Measurements from ENCODE around the genes NFKBIA, RALGAPA1 and PNN.

- PRO-cap, 2 experiments: peak in 1 of 2 experiments; most common plus-strand start chr14:35344137 (in 1); most common minus-strand start chr14:35343918 (in 1)
- RAMPAGE, long total RNA, 5 experiments: no peak in any of the 5 experiments
These were observed 51.6 kb downstream of the PSMA6 start for GRCh38 chr14:35343769-35344243.

DNA sequence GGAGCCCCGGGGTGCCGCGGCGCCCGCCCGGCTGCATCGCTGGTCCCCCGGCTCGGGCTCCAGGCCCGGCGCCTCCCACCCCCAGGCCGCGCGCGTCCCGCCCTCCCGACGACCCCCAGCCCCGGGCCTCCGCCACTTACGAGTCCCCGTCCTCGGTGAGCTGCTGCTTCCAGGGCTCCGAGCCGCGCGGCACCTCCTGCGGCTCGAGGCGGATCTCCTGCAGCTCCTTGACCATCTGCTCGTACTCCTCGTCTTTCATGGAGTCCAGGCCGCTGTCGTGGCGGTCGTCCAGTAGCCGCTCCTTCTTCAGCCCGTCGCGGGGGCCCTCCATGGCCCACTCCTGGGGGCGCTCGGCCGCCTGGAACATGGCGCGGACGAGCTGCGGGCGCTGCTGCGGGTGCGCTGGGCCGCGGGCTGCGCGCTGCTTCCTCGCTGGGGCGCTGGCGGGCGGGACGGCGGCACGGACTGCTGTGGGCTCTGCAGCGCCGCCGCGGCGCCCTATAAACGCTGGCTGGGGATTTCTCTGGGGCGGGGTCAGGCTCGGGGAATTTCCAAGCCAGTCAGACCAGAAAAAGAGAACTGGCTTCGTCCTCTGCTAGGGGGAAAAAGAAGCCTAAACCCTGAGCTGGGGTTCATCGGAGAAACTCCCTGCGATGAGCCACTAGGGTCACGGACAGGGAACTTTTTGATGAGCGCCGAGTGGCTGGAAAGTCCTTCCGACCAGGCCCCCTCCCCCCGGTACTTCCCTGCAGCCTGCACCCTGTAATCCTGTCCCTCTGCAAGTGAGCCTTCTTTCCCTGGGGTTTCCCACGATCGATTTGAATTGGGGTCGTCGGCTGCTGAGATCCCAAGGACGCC lies at the start of gene NFKBIA:
Gene NFKBIA, minus strand, starts transcription at position 472 of the 858 bp plus-strand sequence.
- PRO-cap, 2 experiments: peak in 2 of 2 experiments; most common plus-strand start position 258 of the sequence (in 1); most common minus-strand start position 472 of the sequence (in 2)
- RAMPAGE, long total RNA, 5 experiments: start-site peak on the minus strand in 3 of 5 experiments, centred at positions 328 to 407 of the sequence, 126 to 222 reads per replicate

DNA sequence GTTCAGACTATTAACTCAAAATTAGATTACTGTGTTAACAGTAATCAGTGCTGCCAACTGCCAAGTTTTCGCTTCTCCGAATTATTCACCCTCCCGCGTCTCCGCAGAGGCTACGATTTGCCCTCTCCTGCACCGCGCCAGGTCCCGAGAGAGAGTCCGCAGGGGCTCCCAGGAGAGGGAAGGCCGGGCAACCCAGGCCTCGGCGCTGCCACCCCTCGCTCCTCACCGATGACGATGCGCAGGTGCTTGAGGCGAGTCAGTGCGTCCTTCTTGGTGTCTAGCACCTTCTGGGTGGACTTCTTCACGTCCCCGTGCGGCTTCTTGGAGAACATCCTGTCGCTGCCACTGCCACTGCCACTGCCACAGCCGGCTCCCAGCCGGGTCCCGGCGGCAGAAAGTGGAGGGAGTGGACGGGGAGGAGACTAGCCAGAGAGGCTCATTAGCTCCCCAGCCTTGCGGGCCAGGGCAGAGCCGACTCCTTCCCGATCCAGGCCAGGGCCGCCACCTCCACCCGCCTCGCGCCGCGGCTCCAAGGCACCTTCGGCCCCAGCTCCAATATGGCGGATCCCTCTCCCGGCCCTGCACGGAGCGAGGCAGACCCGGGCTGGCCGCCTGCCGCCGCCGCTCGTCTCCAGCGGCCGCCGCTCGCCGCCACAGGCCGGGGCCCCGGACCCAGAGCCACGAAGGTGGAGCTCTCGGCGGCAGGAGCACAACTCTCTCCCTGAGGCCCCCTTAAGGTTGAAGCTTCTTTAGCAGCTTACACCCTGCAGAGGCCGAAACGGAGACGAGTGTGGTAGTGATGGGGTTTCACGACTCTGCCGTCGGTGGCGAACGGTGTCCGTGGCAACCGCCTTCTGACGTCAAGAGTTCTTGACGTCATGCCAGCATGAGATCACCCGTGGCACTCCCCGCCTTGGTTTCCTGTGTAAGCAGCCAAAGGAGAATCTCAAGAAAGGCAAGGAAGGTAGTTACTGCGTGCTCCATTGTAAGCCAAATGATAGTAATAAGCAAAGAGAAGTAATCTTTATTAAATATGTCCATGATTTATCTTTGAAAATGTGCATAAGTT lies at the start of gene RALGAPA1:
Gene RALGAPA1, minus strand, starts transcription at position 792 of the 1,069 bp plus-strand sequence.
- PRO-cap, 2 experiments: peak in 2 of 2 experiments; most common plus-strand start position 325 of the sequence (in 2); most common minus-strand start position 353 of the sequence (in 2)
- RAMPAGE, long total RNA, 5 experiments: no peak in any of the 5 experiments

- PRO-cap, 2 experiments: peak in 1 of 2 experiments; most common plus-strand start chr14:36215502 (in 1); most common minus-strand start chr14:36215395 (in 1)
- RAMPAGE, long total RNA, 5 experiments: no peak in any of the 5 experiments
These were observed 105.2 kb downstream of the MBIP start for GRCh38 chr14:36215169-36215617.

- PRO-cap, 2 experiments: peak in 2 of 2 experiments; most common plus-strand start chr14:36280069 (in 1); most common minus-strand start chr14:36280044 (in 2)
- RAMPAGE, long total RNA, 5 experiments: no peak in any of the 5 experiments
These were observed 40.6 kb downstream of the MBIP start for GRCh38 chr14:36279851-36280246.

- PRO-cap, 2 experiments: peak in 2 of 2 experiments; most common plus-strand start chr14:36524378 (in 2); most common minus-strand start chr14:36524037 (in 1)
- RAMPAGE, long total RNA, 5 experiments: start-site peak on the plus strand in 2 of 5 experiments, at chr14:36524645-36524821 at its widest, 21 to 73 reads per replicate
These were observed 4.2 kb upstream of the NKX2-1 start for GRCh38 chr14:36523968-36524841.

- PRO-cap, 2 experiments: no peak in any of the 2 experiments
- RAMPAGE, long total RNA, 5 experiments: no peak in any of the 5 experiments
These were observed 5.7 kb upstream of the PAX9 start for GRCh38 chr14:36655752-36656608.

DNA sequence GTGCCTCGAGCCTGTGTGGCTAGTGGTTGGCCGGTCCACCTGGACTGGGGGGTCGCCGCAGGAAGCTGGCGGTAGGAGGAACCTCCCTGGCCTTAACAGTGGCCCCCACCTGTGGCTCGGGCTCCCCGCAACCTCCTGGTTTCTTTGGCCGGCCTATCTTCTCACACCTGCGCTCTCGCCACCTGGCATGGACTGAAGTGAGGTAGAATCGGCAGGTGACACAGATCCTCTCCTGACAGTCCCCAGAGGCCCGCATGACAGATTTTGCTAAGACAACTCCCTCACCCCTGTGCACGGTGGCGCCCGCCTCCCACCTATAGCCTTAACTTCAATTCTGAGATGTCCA lies 499 bp upstream of the PAX9 start:
- PRO-cap, 2 experiments: no peak in any of the 2 experiments
- RAMPAGE, long total RNA, 5 experiments: no peak in any of the 5 experiments

GRCh38 chr14:37582669-37583241 lies 12.3 kb downstream of the FOXA1 start:
- PRO-cap, 2 experiments: no peak in any of the 2 experiments
- RAMPAGE, long total RNA, 5 experiments: no peak in any of the 5 experiments

- PRO-cap, 2 experiments: no peak in any of the 2 experiments
- RAMPAGE, long total RNA, 5 experiments: no peak in any of the 5 experiments
These were observed 82.1 kb upstream of the SSTR1 start for GRCh38 chr14:38125292-38126253.

- PRO-cap, 2 experiments: no peak in any of the 2 experiments
- RAMPAGE, long total RNA, 5 experiments: no peak in any of the 5 experiments
These were observed 696 bp downstream of the SSTR1 start for GRCh38 chr14:38208396-38208803.

GRCh38 chr14:38270839-38271119 lies 14.9 kb upstream of the CLEC14A start:
- PRO-cap, 2 experiments: no peak in any of the 2 experiments
- RAMPAGE, long total RNA, 5 experiments: no peak in any of the 5 experiments

GRCh38 chr14:38405700-38406351 lies 149.9 kb upstream of the CLEC14A start:
- PRO-cap, 2 experiments: no peak in any of the 2 experiments
- RAMPAGE, long total RNA, 5 experiments: no peak in any of the 5 experiments

GRCh38 chr14:39004091-39004757 lies 98.8 kb downstream of the SEC23A start:
- PRO-cap, 2 experiments: no peak in any of the 2 experiments
- RAMPAGE, long total RNA, 5 experiments: no peak in any of the 5 experiments

DNA sequence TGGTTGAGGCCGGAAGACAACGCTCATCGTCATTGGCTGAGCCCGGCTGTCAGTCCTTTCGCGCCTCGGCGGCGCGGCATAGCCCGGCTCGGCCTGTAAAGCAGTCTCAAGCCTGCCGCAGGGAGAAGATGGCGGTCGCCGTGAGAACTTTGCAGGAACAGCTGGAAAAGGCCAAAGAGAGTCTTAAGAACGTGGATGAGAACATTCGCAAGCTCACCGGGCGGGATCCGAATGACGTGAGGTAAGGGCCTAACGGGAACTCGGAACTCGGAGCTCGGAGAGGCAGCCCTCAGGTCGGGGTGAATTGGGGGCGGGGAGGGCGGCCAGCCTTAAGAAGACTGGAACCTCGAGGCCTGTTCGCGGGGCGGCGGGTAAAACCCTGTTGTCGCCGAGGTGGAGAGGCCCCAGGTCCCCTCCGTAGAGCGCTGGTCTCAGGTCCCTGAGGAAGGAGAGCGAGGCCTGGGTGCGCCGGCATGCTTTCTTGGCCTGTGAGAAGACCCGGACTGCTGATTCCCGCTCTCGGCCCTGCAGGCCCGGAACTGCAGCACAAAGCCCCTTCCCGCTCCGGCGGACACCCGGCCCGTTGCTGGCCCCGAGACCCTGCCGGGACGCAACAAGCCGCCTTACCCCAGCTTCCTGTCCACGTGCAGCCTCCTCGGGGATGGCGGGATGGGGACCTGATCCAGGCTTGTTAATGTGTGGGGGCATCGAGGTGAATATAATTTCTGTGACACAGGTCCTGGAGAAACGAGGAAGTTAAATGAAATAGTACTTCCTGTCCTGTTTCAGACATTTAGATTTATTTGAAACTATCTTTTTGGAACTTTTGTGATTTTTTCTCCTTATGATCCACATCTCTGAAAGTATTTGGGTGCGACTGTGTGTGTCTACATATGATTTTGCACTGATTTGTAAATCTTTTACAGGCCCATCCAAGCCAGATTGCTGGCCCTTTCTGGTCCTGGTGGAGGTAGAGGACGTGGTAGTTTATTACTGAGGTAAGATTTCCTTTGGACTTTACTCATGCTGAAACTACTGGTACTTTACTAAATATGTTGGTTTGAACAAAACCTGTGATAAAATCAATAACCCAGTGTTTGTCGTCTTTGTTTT lies at the start of gene PNN:
Gene PNN, plus strand, starts transcription at position 103 of the 1,113 bp plus-strand sequence.
- PRO-cap, 2 experiments: peak in 2 of 2 experiments; most common plus-strand start position 109 of the sequence (in 2); most common minus-strand start position 505 of the sequence (in 1)
- RAMPAGE, long total RNA, 5 experiments: start-site peak on the plus strand in 2 of 5 experiments, centred at positions 89 to 92 of the sequence, 71 to 254 reads per replicate

DNA sequence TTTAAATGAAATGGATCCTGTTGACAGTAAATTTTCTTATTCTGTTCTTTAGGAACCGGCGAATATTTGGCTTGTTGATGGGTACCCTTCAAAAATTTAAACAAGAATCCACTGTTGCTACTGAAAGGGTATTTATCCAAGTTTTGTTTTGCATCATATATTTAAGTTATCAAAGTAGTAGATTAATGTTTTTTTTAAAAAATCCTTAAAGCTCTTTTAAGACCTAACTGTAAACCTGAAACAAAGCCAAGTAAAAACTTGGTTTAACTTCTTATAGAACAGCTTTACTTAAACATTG lies 2.7 kb downstream of the PNN start:
- PRO-cap, 2 experiments: no peak in any of the 2 experiments
- RAMPAGE, long total RNA, 5 experiments: no peak in any of the 5 experiments

- PRO-cap, 2 experiments: no peak in any of the 2 experiments
- RAMPAGE, long total RNA, 5 experiments: no peak in any of the 5 experiments
These were observed 6.3 kb downstream of the PNN start for GRCh38 chr14:39180946-39182072.

DNA sequence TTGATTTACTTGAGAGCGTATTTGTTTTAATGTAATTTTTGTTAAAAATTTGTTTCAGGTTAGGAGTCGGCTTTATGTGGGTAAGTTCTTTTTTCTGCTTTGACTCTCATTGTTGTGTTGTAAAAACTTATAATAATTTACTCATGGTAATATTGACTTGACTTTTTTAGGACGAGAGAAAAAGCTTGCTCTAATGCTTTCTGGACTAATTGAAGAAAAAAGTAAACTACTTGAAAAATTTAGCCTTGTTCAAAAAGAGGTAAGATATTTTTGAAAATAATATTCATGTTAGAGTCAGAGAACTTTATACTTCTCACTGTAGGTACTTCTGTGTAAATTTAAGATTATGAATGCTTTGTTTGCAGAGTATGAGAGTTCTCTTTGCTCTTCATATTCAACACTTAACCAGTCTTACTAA lies 45.6 kb downstream of the MIA2 start:
- PRO-cap, 2 experiments: no peak in any of the 2 experiments
- RAMPAGE, long total RNA, 5 experiments: no peak in any of the 5 experiments

- PRO-cap, 2 experiments: no peak in any of the 2 experiments
- RAMPAGE, long total RNA, 5 experiments: no peak in any of the 5 experiments
These were observed 85.3 kb downstream of the FBXO33 start for GRCh38 chr14:39346946-39347352.

GRCh38 chr14:44712392-44712967 lies 184.6 kb upstream of the C14orf28 start:
- PRO-cap, 2 experiments: peak in 2 of 2 experiments; most common plus-strand start chr14:44712765 (in 2); most common minus-strand start chr14:44712595 (in 2)
- RAMPAGE, long total RNA, 5 experiments: no peak in any of the 5 experiments